Measurements from ENCODE around the genes CREBZF, HIKESHI and PRSS23.

DNA sequence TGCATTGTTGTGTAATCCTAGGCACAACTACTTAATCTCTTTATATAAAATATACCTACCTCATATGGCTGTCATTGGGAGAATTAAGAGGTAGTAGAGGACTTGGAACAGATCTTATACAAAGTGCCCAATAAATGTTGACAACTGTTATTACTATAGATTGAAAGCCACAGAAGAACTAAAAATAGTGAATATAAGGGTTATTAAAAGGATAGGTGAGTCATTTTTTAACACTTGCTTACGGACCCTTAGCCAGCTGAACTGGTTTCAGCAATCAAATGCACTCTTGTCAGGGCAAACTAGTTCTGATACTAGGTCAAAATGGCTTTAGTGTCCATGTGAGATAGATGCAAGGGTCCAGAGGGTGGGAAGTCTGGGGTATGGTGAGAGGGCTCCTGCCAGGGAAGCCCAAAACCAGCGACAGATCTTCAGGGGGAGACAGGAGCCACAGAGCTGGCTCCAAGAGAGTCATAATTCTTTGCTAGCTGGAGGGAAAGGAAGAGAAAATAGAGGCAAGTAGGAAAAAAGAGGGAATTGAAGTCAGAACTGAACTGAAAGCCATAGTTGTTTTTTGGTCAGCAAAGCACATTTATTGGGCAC, 29.2 kb downstream of the CCDC90B start:
- PRO-cap, 3 experiments = no peak in any of the 3 experiments
- RRBS = no CpG with 5 or more reads among the region's 2 CpGs

- PRO-cap, 3 experiments = no peak in any of the 3 experiments
- RRBS = no CpG with 5 or more reads among the region's 7 CpGs
These were observed 355.3 kb upstream of the CCDC90B start for GRCh38 chr11:83641442-83641889.

GRCh38 chr11:83681771-83682465, 395.8 kb upstream of the CCDC90B start:
- PRO-cap, 3 experiments = no peak in any of the 3 experiments
- RRBS = no CpG with 5 or more reads among the region's 11 CpGs

- PRO-cap, 3 experiments = no peak in any of the 3 experiments
- RRBS = no CpG with 5 or more reads among the region's 5 CpGs
These were observed 119.3 kb downstream of the DLG2 start for GRCh38 chr11:85507783-85508332.

DNA sequence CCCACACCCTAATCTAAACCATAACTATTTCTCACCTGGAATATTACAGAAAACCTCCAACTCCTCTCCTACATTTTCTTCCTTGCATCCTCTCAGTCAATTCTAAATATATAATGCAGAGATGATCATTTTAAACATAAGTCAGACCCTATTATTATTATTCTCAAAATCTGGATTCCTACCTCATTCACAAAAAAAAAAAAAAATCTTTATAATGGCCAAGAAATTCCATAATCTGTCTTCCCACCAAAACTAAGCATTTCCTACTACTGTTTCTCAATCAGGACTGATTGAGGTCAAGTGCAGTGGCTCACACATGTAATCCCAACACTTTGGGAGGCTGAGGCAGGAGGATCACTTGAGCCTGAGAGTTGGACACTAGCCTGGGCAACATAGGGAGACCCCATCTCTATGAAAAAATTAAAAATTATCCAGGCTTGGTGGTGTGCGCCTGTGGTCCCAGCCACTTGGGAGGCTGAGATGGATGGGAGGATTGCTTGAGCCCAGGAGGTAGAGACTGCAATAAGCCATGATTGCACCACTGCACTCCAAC, 52.1 kb downstream of the DLG2 start:
- PRO-cap, 3 experiments = no peak in any of the 3 experiments
- RRBS = no CpG with 5 or more reads among the region's 1 CpG

GRCh38 chr11:85664545-85665422, at the start of gene CREBZF:
TSS of gene CREBZF (minus strand) at chr11:85665129.
- PRO-cap, 3 experiments = peak in 3 of 3 experiments; most common plus-strand start chr11:85664713 (in 2); most common minus-strand start chr11:85665110 (in 2)
- RRBS = 1% methylated on average over 31 of the region's 70 CpGs

DNA sequence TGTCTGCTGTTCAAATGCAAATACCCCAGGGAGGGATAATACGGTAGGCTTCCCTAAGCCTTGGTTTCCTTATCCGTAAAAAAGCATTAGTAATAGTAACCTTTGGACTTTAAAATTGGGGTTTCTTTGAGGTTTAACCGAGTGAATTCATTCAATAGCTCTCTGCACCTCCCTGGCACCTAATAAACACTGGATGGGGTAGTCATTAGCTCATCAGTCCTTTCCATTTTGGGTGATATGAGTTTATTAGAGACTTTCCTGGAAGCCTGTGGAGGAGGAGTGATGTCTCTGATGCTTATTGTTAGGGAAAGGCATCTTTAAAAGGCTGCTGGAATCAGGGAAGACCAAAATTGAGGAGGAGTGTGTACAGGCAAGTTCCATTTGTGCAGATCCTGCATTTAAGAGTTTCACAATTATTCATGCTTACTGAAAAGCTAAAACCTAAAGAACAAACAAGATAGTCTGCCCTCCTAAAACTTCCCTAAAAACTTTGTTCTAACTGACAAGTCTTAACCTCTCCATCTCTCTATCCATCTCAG, 62.2 kb downstream of the SYTL2 start:
- PRO-cap, 3 experiments = no peak in any of the 3 experiments
- RRBS = no CpG with 5 or more reads among the region's 3 CpGs

DNA sequence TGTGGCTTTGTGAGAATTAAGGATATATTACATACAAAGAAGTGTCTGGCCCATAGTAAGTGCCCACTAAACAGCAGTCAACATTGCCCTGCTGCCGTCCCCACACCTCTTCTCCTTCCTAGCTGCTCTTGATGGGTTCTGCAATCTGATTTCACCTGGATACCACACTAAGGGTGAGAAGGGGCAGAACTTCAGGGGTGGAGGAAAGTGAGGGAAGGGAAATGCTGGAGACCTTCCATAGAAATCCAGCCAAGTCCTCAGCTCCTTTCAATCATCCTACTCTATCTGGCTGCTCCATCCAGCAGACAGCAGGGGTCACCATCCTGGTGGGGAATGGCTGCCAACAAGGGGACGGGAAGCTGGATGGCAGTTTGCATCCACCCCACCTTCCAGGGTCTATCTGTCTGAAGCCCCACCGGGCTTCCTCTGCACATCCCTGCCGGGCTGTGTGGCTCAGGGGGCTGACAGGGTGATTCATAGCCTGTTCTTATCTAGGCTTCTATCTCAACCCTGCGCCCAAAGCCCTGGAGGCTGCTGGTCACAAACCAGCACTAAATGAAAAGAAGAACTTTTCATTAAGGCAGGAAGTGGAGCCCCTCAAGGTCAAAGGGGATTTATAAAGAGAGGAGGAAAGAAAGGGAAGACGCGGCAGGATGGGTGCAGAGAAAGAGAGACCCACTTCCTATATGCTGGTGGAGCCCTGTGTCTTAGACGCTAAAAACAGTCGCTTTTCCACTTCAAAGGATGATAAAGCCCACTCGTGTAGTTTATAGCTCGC, 1.1 kb downstream of the SYTL2 start:
- PRO-cap, 3 experiments = no peak in any of the 3 experiments
- RRBS = no CpG with 5 or more reads among the region's 11 CpGs

- PRO-cap, 3 experiments = no peak in any of the 3 experiments
- RRBS = no CpG with 5 or more reads among the region's 5 CpGs
These were observed 12.8 kb upstream of the SYTL2 start for GRCh38 chr11:85823524-85824324.

DNA sequence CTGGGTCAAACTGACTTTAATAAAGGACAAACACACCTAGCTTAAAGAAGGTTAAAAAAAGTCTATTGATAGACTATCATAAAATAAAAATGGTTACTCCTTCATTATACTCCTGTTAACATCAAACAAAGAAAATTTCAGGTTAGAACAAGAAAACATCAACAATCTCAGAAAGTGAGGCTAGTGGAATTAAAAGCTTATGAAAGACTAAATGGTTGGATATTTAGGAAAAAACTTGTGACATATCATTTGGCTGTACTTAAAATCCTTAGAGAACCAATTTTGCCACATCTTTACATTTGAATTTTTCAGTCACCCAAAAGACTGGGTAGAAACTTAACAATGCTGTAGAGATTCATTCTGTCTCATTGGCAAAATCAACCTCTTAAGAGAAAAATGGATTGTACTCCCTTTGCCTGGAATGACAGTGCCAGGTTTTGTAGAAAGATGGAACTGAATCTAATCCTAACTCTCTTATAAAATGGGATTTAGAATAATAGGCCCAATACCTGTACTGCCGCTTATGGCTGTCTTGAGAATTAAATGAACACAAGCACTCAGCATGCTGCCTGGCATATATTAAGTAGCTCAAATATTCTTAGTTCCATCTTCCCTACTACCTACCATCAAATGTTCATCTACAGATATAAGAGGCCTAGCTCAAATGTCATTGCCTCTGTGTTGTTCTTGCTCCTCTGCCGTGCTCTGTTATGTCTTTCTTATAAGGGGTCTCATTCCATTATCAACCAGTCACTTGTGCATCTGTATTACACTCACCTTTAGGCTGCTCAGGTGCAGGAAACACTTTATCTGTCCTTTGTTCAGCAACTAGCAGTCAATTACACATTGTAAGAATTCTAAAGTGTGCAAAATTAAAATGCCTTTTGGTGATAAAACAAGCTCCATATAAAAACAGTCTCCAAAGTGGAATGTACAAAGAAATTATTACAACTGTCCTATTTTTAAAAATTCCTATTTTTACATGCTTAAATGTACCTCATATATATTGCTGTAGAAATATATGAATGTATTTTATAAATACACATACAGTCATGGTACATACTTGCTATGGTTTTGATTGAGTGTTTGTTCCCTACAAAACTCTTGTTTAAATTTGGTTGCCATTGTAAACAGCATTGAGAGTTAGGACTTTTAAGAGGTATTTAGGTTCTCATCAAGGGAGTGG, 104.5 kb downstream of the PICALM start:
- PRO-cap, 3 experiments = no peak in any of the 3 experiments
- RRBS = no CpG with 5 or more reads among the region's 2 CpGs

GRCh38 chr11:86067993-86068606, 784 bp downstream of the PICALM start:
- PRO-cap, 3 experiments = peak in 3 of 3 experiments; most common plus-strand start chr11:86068453 (in 3); most common minus-strand start chr11:86068318 (in 2)
- RRBS = 1% methylated on average over 17 of the region's 29 CpGs

DNA sequence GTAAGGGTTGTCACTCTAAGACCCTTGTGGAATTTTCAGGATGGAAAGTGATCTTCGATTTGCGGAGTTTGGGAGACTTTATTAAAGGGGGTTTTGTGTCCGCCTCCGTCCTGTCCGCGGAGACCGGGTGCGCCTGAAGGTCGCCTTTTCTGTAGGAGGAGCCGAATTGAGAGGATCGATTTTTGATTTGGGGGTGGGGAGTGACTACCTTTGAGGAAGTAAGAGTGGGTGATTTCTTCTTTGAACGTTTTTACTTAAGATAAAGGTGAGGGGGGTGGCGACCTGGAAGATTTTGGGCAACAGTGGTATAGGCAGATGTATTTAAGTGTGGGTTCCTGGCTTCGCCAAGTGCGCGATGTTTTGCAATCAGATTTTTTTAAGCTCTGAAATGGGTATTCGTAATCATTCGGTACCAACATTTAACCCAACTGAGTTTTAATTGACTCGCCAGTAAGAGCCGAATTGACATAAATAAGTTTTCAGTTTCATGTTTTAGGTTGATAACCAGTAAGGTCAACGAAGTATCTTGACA, 1.3 kb downstream of the EED start:
- PRO-cap, 3 experiments = peak in 3 of 3 experiments; most common plus-strand start position 111 of the sequence (in 3)
- RRBS = no CpG with 5 or more reads among the region's 21 CpGs

GRCh38 chr11:86301881-86302980, at the start of gene HIKESHI:
TSS of gene HIKESHI (plus strand) at chr11:86302240.
- PRO-cap, 3 experiments = peak in 3 of 3 experiments; most common plus-strand start chr11:86302240 (in 3); most common minus-strand start chr11:86302454 (in 1)
- RRBS = 4% methylated on average over 12 of the region's 37 CpGs

- PRO-cap, 3 experiments = no peak in any of the 3 experiments
- RRBS = no CpG with 5 or more reads among the region's 5 CpGs
These were observed 183.4 kb downstream of the CCDC81 start for GRCh38 chr11:86557966-86558620.

- PRO-cap, 3 experiments = no peak in any of the 3 experiments
- RRBS = no CpG with 5 or more reads among the region's 5 CpGs
These were observed 203.6 kb downstream of the CCDC81 start for GRCh38 chr11:86578142-86578924.

DNA sequence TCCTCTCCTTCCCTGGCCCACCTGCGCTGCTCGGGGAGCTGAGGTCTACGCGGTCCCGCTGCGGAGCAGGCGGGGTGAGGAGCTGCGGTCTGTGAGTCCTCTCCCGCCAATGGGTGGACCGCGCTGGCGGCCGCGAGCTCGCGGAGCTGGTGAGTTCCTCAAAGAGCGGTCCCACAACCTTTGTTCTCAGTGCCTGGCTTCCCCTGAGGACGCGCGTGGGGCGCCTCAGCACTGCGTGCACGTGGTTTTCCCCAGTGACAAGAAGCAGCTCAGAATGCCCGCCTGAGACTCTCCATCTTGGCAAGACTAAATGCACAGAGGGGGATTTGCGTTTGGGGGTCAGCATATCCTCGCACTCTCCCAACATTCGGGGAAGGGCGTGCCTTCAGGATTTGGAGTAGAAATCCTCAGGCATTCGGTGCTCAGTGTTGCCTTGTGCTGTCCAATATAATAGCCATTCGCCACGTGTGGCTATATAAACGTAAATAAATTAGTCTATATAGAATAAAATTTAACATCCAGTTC, 128.0 kb upstream of the PRSS23 start:
- PRO-cap, 3 experiments = peak in 2 of 3 experiments; most common plus-strand start position 189 of the sequence (in 2); most common minus-strand start position 76 of the sequence (in 1)
- RRBS = no CpG with 5 or more reads among the region's 32 CpGs

DNA sequence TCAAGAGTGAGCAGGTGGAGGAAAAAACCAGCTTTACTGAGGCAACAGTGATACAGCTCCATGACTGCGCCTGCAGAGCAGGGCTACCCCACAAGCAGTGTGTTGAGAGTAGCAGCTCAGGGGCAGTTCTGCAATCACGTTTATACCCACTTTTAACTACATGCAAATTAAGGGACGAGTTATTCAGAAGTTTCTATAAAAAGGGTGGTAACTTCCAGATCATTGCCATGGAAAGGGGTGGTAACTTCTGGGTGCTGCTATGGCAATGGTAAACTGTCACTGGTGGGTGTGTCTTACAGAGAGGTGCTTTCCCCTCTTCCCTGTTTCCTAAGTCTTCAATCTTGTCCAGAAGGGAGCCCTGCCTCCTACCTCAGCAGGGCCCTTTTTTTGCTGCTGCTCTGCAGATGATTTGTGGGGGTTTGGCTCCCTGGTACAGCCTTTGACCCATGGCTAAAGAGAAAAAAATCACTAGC, 98.0 kb upstream of the PRSS23 start:
- PRO-cap, 3 experiments = no peak in any of the 3 experiments
- RRBS = no CpG with 5 or more reads among the region's 3 CpGs

DNA sequence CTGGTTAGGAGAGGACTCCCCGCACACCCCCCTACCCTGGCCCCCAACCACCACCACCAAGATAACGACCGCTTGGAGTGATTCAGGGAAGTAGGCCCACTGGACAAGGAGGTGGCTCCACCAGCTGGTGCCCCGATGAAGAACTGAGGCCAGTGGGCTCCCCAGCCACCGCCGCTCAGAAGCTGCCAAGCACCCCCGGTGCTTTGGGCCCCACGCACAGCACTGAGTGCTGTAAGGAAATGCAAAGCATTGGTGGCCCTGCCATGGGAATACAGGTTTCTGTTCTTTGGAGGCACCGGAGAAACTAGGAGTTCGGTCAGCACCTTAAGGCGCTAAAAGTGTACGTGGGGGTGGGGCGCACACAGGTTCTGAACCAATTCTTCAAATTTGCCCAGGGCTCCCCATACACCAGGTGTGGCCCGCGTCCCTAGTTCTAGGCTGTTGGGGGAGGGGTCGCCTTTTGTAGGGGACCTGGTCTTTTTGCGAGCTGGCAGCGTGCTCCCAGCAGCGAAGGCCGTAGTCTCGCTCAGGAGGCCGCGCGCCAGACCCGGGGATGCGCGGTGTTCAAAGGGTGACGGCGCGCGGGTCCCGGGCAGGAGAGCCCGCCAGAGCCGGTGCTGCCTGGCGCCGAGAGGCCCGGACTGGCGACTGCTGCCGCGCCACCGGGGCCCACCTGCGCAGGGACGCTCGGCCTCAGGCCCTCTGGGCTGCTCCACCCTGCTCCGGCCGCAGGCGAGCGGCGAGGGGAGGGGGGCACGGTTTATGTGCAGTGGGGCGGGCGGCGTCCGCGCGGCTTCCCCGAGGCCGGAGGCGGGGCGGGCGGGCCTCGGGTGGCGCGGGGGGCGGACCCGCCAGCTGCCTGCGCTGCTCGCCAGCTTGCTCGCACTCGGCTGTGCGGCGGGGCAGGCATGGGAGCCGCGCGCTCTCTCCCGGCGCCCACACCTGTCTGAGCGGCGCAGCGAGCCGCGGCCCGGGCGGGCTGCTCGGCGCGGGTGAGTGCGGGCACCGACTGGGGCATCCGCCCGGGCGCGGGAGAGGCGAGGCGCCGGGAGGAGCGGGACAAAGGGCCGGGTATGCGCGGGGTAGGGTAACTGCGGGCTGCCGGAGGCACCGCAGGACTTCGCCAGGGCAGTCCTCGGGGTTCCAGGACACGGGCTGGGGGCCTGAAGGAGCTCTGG, at the start of gene PRSS23:
PRSS23 (plus strand) TSS at position 883 of the 1,178 bp plus-strand sequence.
- PRO-cap, 3 experiments = peak in 3 of 3 experiments; most common plus-strand start position 885 of the sequence (in 2); most common minus-strand start position 704 of the sequence (in 3)
- RRBS = 5% methylated on average over 40 of the region's 106 CpGs

GRCh38 chr11:86812077-86812316, 11.7 kb downstream of the PRSS23 start:
- PRO-cap, 3 experiments = no peak in any of the 3 experiments
- RRBS = no CpG with 5 or more reads among the region's 2 CpGs

GRCh38 chr11:87078977-87079470, 41.3 kb downstream of the TMEM135 start:
- PRO-cap, 3 experiments = no peak in any of the 3 experiments
- RRBS = no CpG with 5 or more reads among the region's 6 CpGs

Measured in breast (tissue), 4 donors.